ENCODE measurements around the gene PRDM15.

DNA sequence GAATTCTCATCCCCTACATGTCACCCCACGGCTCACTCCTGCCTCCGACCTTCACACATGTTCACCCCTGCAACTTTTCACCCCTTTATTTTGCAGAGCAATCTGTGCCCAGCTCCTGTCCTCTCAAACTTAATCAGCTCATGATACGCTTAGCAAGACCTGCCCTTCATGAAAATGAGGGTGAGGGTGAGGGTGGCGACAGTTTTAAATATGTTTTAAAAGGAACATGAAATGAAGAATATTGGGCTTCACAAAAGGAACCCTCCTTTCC, 6.6 kb downstream of the MX2 start:
- PRO-cap, result no peak

- PRO-cap, result no peak
Observed at GRCh38 chr21:41431718-41432206, 5.7 kb downstream of the MX1 start.

DNA sequence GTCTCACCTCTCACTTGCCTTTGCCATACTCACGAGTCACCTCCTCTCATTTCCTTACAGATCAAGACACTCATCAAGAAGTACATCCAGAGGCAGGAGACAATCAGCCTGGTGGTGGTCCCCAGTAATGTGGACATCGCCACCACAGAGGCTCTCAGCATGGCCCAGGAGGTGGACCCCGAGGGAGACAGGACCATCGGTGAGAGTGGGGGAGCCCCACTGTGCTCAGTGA, 14.7 kb downstream of the MX1 start:
- PRO-cap, result no peak

- PRO-cap, result no peak
Observed at GRCh38 chr21:41506147-41506957, 1.6 kb downstream of the TMPRSS2 start.

- PRO-cap, result no peak
Observed at GRCh38 chr21:41506958-41507418, 970 bp downstream of the TMPRSS2 start.

GRCh38 chr21:41507419-41507825, 536 bp downstream of the TMPRSS2 start:
- PRO-cap, result no peak

GRCh38 chr21:41526276-41526694, 18.3 kb upstream of the TMPRSS2 start:
- PRO-cap, result no peak

GRCh38 chr21:41556448-41556830, 48.5 kb upstream of the TMPRSS2 start:
- PRO-cap, result unidirectional peak, minus-strand start at chr21:41556738

- PRO-cap, result no peak
Observed at GRCh38 chr21:41565370-41565639, 57.3 kb upstream of the TMPRSS2 start.

- PRO-cap, result no peak
Observed at GRCh38 chr21:41664921-41665449, 101.9 kb downstream of the RIPK4 start.

- PRO-cap, result no peak
Observed at GRCh38 chr21:41706937-41708034, 59.6 kb downstream of the RIPK4 start.

- PRO-cap, result no peak
Observed at GRCh38 chr21:41712123-41712683, 54.6 kb downstream of the RIPK4 start.

GRCh38 chr21:41768445-41769621, 2.0 kb upstream of the RIPK4 start:
- PRO-cap, result no peak

GRCh38 chr21:41879206-41880308, at the start of gene PRDM15:
Gene PRDM15, minus strand, starts transcription at chr21:41879344.
- PRO-cap, result bidirectional peak, plus-strand start at chr21:41879389, minus-strand start at chr21:41879282

DNA sequence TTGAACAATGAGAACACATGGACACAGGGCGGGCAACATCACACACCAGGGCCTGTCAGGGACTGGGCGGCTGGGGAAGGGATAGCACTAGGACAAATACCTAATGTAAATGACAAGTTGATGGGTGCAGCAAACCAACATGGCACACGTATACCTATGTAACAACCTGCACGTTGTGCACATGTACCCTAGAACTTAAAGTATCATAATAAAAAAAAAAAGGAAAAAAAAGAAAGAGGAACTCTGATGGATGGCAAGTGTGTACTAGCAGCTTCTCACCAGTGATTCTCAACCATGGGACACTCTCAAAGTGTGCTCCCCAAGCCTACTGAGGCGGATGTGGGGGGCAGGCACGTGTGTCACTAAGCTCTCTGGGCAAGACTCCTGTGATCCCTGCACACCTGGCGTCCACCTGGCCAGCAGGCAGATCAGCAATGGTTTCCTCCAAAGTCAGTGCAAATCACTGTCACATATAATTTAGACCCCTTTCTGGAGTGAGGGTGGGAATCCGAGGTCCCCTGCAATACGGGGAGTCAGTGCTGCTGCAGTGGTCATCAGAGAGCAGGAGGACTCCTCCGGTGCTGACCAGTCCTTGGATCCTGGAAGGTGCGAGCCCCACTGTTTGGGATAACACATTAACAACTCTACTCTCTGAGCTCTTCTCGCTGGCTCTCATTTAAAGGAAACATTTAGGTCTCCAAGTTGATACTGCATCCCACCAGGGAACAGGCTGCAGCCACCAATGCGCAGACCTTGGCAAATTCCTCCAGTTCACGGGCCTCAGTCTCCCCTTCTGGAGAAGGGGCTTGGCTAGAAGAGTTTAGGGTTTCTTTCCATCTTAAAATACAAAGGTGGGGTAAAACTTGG, 3.7 kb downstream of the C2CD2 start:
- PRO-cap, result no peak

GRCh38 chr21:41991690-41992351, 18.3 kb downstream of the ZBTB21 start:
- PRO-cap, result no peak

DNA sequence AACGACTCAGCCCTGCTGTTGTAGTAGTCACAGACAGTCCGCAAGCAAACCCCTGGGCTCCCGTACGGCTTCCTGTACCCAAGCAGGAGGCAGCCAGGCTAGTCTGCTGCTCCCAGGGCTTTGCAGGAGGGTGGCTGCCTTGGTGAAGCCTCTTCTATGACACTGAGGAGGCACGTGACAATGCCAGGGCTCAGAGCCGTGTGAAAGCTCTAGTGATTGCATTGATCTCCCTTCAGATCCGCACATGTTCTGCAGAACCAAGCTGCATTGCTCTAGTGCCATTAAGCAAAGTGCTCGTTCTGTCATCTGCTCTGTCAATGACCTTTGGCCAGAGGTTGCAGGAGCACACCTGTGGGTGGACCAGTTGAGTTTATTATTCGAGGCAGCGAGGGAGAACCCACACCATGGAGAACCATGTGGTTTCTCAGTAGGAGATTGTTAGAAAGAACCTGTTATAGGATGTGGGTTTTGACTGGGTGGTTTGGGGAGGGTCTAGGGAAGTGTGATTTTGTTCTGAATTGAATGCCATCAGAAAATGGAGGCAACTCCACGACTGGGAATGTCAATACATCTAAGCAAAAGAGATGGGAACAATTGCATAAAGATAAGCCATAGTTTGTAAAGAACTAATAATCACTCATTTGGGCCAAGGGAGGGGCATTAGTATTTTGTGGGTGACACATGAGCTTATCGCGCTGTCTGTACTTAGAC, 18.2 kb downstream of the UMODL1 start:
- PRO-cap, result no peak

DNA sequence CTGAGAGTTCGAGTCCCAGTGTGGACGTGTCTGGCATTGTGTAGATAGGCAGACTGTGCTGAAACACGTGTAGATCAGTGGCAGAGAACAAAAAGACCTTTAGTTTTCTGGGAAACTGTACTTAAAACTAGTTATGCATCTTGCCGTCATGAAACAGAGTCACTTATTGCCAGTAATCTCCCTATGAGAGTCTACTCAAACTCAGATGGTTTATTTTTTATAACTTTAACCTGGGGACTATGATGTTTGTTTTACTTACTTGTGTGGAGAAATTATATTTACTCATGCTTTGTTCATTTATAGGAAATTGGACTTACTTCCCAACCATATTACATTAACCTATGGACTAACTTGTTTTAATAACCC, 54.1 kb upstream of the ABCG1 start:
- PRO-cap, result no peak

GRCh38 chr21:42198758-42199363, 20.1 kb upstream of the ABCG1 start:
- PRO-cap, result no peak

DNA sequence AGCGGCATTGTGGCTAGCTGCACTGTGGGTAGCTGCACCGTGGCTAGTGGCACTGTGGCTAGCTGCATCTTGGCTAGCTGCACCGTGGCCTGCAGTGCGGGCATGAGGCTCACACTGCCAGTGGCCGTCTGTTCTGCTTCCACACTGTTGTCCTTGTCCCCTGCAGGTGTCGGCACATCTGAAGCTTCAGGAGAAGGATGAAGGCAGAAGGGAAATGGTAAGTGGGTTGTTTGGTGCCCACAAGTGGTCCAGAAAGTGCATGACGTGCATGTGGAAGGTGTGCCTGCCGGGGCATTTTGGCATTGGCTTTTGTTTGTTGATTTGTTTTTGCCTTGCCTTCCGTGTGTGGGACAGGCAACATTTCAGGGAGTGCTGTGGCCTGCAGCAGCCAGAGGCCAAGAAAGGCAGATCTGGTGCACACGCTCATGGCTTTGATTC, 38.5 kb downstream of the TFF3 start:
- PRO-cap, result no peak